Adrenal gland (tissue), 7 donors: ENCODE results near the genes OR2A1, EZH2 and PDIA4.

- PRO-cap, 3 experiments = no peak in any of the 3 experiments
- RAMPAGE, long total RNA, 4 experiments = no peak in any of the 4 experiments
- RRBS = no CpG with 5 or more reads among the region's 1 CpG
These were observed at the start of gene OR2A1 for GRCh38 chr7:144312112-144312669. Gene OR2A1, plus strand, starts transcription at chr7:144312419.

GRCh38 chr7:148535268-148535535, 55.4 kb upstream of the C7orf33 start:
- PRO-cap, 3 experiments = no peak in any of the 3 experiments
- RAMPAGE, long total RNA, 4 experiments = no peak in any of the 4 experiments
- RRBS = no CpG with 5 or more reads among the region's 7 CpGs

DNA sequence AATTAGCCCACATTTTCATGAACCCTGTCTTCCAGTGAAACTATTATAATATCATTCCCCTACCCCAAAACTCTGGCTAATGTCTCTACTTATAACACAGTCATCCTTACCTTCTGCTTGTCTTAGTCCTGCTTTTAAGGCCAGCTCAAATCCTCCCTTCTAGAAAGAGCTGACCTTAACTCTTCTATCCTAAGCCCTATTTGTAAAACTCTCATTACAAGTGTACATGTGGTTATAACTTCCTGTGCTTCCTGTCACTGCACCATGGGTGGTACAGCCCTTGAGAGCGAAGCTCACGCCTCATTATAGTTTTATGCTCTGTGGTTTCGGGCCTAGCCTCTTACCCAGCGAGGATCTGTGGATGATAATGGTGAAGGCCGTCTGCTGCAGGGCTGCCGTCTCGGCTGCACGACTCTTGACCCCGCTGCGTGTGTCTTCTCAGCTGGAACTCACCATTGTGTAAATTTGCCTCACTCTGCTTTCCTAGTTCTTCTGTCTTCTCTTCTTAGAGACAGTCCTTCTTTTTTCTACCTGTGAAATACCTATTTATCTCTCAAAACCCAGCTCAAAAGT, 74.6 kb downstream of the CUL1 start:
- PRO-cap, 3 experiments = no peak in any of the 3 experiments
- RAMPAGE, long total RNA, 4 experiments = no peak in any of the 4 experiments
- RRBS = no CpG with 5 or more reads among the region's 10 CpGs

- PRO-cap, 3 experiments = peak in 3 of 3 experiments; most common minus-strand start chr7:148884248 (in 2)
- RAMPAGE, long total RNA, 4 experiments = no peak in any of the 4 experiments
- RRBS = under 1% methylated on average over 20 of the region's 45 CpGs
These were observed at the start of gene EZH2 for GRCh38 chr7:148884138-148884377. Gene EZH2, minus strand, starts transcription at chr7:148884291.

- PRO-cap, 3 experiments = peak in 1 of 3 experiments; most common plus-strand start chr7:148963306 (in 1)
- RAMPAGE, long total RNA, 4 experiments = no peak in any of the 4 experiments
- RRBS = no CpG with 5 or more reads among the region's 2 CpGs
These were observed 65.2 kb downstream of the PDIA4 start for GRCh38 chr7:148963025-148963489.

- PRO-cap, 3 experiments = no peak in any of the 3 experiments
- RAMPAGE, long total RNA, 4 experiments = no peak in any of the 4 experiments
- RRBS = no CpG with 5 or more reads among the region's 9 CpGs
These were observed 27.9 kb downstream of the PDIA4 start for GRCh38 chr7:149000354-149000933.

DNA sequence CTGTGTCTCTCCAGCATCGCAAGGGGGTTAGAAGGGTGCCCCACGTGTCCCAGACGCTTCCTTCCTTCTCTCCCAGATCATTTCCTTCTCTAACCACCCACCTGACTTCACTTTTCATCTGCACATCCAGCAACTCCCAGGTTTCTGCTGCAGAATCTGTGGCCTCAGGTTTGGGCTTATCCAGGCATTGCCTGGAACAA, 14.4 kb downstream of the PDIA4 start:
- PRO-cap, 3 experiments = no peak in any of the 3 experiments
- RAMPAGE, long total RNA, 4 experiments = no peak in any of the 4 experiments
- RRBS = no CpG with 5 or more reads among the region's 3 CpGs

DNA sequence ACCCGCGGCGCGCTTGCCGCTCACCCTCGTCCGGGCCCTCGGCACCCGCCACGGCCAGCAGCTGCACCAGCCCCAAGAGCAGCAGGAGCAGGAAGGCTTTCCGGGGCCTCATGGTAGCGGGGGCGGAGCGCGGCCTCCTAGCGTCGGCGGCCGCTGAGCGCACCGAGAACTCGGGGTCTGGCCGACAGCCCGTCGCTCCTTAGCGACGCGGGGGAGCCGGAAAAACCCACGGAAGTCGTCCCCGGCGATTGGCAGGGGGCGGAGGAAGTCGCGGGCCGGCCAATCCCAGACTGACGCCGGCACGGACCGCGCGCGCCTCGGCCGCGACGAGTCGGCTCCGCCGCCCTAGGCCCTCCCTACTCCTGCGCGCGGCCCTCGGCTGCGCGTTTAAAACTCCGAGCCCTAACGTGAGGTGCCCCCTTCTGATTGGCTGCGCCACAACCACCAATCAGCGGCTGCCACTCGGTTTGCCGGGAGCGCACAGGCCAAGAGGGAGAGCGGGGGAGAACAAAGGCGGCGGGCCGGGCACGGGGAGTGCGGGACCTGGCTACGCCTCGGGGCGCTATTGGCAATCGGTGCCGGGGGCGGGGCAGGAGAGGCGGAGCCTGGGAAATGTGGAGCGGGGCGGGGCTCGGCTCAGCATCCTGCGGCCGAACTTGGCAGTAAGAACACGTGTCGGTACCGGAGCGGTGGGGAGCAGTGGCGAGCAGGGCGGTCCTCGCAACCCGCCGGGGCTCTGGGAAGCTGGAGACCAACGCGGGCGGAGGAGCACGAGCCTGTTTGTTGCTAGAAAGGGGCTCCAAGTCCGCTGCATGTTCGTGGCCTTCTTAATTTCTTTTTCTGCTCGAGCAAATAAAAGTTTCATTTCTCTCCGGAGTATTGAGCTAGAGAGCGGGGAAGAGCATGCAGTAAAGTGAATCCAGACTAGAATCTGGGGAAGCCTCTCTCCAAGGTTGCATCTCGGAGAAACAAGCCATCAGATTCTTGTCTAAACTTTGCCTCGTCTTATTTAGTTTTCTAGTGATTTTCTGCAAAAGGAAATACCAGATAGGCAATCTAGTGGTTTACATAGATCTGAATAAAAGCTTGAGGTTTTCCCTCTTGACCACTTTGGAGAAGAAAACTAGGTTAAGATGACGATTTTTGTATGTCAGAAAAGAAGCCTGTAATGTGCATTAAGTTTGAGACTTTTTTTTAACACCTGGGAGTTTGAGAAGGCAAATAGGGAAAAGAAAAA, at the start of gene PDIA4:
Gene PDIA4, minus strand, starts transcription at position 209 of the 1,237 bp plus-strand sequence.
- PRO-cap, 3 experiments = peak in 3 of 3 experiments; most common plus-strand start position 282 of the sequence (in 2); most common minus-strand start position 172 of the sequence (in 3)
- RAMPAGE, long total RNA, 4 experiments = start-site peak on the minus strand in 4 of 4 experiments, centred at positions 166 to 367 of the sequence, 81 to 4,483 reads per replicate
- RRBS = 1% methylated on average over 46 of the region's 103 CpGs

- PRO-cap, 3 experiments = no peak in any of the 3 experiments
- RAMPAGE, long total RNA, 4 experiments = no peak in any of the 4 experiments
- RRBS = no CpG with 5 or more reads among the region's 9 CpGs
These were observed 1.3 kb downstream of the ZNF398 start for GRCh38 chr7:149148588-149148926.

GRCh38 chr7:149474110-149475000, 13.5 kb upstream of the ZNF777 start:
- PRO-cap, 3 experiments = no peak in any of the 3 experiments
- RAMPAGE, long total RNA, 4 experiments = no peak in any of the 4 experiments
- RRBS = 88% methylated on average over 10 of the region's 78 CpGs

DNA sequence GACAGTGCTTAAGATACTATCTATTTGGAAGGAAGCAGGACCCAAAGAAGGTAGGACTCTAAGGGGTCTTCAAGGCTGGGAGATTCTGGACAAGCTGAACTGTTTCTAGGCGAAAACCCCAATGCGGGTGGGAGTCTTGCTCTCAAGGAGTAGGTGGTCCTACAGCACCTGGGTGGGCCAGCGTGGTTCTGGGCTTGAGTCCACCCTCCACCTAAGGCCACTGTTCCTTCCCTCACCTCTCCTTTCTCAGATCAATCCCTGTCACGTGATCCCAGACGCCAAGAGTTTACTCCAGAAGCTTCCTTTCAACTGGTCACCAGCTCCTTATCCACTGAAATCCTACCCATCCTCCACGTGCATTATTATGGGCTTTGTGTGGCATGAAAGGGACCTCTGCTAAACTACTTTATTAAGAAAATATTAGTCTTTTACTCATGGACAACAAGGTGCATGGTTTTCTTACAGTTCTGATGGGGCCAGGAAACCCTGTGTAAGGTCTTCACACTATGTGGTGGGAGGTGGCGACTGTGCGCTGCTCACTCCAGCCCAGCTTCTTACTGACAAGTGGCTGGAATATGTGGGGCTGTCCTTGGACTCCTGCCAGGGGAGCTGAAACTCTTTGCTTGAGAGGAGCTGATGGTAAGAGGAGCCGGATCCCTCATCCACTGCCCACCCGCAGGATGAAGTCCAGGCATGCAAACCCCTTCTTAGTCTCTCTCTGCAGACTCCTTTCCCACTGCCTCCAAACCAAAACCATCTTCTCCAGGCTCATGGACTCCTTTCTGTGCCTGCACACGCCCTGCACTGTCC, 1.6 kb downstream of the ZNF746 start:
- PRO-cap, 3 experiments = peak in 2 of 3 experiments; most common plus-strand start position 642 of the sequence (in 2); most common minus-strand start position 529 of the sequence (in 2)
- RAMPAGE, long total RNA, 4 experiments = no peak in any of the 4 experiments
- RRBS = no CpG with 5 or more reads among the region's 11 CpGs

DNA sequence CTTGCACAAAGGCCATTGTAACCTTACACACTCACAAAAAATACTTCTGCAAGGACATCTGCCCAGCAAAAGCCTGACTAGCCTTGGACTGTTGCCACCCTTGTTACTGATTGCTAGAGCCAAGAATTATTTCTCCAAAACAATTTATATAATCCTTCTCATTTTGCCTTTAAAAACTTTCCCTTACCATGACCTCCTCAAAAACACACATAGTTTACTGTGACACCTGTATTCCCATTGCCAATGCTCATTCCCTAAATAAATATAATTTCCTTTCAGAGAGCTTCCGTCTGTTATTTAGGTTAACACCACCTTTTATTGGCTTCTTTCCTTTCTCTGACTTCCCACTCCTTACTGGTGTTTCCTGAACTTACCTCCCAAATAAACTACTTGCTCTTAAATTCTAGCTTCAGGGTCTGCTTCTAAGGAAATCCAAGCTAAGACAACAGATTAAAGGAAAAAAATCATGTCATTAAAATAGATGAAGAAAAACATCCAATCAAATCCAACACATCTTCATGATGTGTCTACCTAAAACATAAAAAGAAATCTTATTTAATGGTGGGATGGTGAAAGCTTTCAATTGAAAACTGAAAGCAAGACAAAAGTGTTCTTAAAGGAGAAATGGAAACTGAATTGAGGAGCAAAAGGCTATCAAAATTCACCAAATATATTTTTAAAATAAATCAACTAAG, 67.5 kb upstream of the ZNF746 start:
- PRO-cap, 3 experiments = no peak in any of the 3 experiments
- RAMPAGE, long total RNA, 4 experiments = no peak in any of the 4 experiments
- RRBS = no CpG with 5 or more reads among the region's 1 CpG

- PRO-cap, 3 experiments = no peak in any of the 3 experiments
- RAMPAGE, long total RNA, 4 experiments = no peak in any of the 4 experiments
- RRBS = no CpG with 5 or more reads among the region's 3 CpGs
These were observed 2.8 kb downstream of the ZNF467 start for GRCh38 chr7:149770606-149770882.

GRCh38 chr7:149771456-149772579, 1.6 kb downstream of the ZNF467 start:
- PRO-cap, 3 experiments = peak in 3 of 3 experiments; most common plus-strand start chr7:149771932 (in 2); most common minus-strand start chr7:149771784 (in 3)
- RAMPAGE, long total RNA, 4 experiments = no peak in any of the 4 experiments
- RRBS = 1% methylated on average over 21 of the region's 70 CpGs

DNA sequence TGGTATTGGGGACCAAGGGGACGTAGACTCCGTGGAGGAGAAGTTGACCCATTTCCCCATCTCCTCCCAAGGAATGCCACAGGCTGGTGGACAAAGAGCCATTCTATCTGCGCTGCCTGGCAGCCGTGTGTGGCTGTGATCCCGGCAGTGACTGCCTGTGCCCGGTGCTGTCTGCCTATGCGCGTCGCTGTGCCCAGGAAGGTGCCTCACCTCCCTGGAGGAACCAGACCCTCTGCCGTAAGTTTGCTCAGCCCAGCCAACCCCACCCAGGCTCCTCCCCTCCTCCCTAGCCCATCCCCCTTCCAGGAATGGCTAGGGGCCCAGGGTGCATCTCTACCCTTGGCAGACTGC, 10.0 kb upstream of the ZNF467 start:
- PRO-cap, 3 experiments = no peak in any of the 3 experiments
- RAMPAGE, long total RNA, 4 experiments = no peak in any of the 4 experiments
- RRBS = no CpG with 5 or more reads among the region's 10 CpGs

DNA sequence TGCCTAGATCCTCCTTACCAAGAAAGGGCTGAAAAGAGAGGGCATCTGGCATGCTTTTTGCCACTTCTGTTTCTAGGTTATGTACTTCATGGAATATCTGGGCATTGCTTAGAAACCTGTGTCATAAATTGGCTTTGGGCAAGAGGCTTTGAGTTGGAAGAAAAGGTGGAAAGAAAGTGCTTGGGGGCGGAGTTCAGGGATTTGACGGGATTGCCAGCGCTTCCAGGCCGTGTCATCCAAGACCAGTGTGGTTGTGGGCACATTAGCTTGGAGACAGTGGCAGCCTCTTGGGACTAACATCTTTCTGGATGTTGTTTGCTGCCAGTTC, 821 bp downstream of the ZNF862 start:
- PRO-cap, 3 experiments = peak in 1 of 3 experiments; most common minus-strand start position 123 of the sequence (in 1)
- RAMPAGE, long total RNA, 4 experiments = no peak in any of the 4 experiments
- RRBS = no CpG with 5 or more reads among the region's 4 CpGs

- PRO-cap, 3 experiments = no peak in any of the 3 experiments
- RAMPAGE, long total RNA, 4 experiments = no peak in any of the 4 experiments
- RRBS = no CpG with 5 or more reads among the region's 5 CpGs
These were observed 8.2 kb upstream of the ATP6V0E2 start for GRCh38 chr7:149865538-149866018.

DNA sequence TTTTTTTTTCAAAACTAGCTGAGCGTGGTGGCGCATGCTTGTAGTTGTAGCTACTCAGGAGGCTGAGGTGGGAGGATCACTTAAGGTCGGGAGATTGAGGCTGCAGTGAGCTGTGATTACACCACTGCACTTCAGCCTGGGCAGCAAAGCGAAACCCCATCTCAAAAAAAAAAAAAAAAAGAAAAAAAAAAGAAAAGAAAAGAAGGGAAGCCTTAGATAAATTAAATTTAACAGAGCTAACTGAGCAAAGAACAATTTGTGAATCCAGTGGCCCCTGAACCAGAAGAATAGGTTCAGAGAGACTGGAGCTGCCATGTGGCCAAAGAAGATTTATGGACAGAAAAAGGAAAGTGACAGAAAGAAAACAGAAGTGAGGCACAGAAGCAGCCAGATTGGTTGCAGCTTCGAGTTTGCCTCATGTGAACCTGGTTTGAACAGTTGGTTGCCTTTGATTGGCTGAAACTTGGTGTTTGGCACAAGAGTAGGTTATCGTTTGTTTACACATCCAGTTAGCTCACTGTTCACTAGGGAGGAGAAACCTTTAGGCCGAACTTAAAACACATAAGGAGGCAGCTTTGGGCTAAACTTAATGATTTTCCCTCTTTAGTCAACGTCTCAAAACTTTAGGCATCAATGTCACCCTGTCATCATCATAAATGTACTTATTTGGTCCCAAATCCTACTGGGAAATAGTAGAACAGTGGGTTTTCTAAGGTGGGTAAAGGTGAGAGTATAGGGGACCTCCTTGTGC, 13.4 kb upstream of the REPIN1 start:
- PRO-cap, 3 experiments = no peak in any of the 3 experiments
- RAMPAGE, long total RNA, 4 experiments = no peak in any of the 4 experiments
- RRBS = no CpG with 5 or more reads among the region's 8 CpGs

DNA sequence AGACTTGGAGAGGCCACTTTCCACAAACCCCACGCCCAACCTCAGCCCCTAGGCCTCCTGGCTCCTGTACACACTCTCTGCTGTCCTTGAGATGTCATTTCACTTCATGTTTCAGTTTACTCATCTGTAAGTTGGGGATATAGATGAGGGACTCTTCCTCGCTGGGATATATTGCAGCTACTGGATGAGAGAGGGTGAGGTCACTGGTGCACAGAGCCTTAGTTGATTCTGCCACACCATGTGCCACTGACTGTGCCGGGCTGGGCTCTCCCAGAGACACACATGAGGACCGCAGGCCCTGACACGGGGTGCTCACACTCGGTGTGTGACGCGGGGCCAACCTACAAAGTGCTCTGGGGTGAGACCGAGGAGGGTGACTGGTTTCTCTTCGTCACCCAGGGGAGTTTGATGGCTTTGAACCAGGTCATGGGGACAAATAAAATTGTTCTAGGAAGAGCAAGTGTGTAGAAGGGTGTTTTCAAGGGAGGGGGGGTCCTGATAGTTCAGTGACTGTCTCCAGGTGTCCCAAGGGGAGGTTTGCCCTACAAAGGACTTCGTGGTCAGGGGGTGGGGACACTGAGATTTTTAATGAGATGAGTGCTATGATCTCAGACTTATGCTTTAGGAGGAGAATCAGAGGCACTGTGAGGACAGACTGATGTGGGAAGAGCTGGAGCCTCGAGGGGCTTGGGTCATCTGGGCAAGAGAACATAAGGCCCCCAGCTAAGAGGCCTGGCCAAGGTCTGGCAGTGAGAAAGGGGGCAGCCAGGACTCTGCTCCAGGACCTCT, 3.4 kb downstream of the ENSG00000284691 start:
- PRO-cap, 3 experiments = no peak in any of the 3 experiments
- RAMPAGE, long total RNA, 4 experiments = no peak in any of the 4 experiments
- RRBS = no CpG with 5 or more reads among the region's 12 CpGs

GRCh38 chr7:150511087-150511435, 3.6 kb upstream of the GIMAP7 start:
- PRO-cap, 3 experiments = no peak in any of the 3 experiments
- RAMPAGE, long total RNA, 4 experiments = no peak in any of the 4 experiments
- RRBS = no CpG with 5 or more reads among the region's 2 CpGs